Bronchus fibroblast of lung (primary cell): ENCODE results near the gene IFI6.

DNA sequence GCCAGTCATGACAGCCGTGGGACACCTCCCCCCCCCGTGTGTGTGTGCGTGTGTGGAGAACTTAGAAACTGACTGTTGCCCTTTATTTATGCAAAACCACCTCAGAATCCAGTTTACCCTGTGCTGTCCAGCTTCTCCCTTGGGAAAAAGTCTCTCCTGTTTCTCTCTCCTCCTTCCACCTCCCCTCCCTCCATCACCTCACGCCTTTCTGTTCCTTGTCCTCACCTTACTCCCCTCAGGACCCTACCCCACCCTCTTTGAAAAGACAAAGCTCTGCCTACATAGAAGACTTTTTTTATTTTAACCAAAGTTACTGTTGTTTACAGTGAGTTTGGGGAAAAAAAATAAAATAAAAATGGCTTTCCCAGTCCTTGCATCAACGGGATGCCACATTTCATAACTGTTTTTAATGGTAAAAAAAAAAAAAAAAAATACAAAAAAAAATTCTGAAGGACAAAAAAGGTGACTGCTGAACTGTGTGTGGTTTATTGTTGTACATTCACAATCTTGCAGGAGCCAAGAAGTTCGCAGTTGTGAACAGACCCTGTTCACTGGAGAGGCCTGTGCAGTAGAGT lies 6.9 kb upstream of the PIGV start:
- RAMPAGE, long total RNA, result no peak

DNA sequence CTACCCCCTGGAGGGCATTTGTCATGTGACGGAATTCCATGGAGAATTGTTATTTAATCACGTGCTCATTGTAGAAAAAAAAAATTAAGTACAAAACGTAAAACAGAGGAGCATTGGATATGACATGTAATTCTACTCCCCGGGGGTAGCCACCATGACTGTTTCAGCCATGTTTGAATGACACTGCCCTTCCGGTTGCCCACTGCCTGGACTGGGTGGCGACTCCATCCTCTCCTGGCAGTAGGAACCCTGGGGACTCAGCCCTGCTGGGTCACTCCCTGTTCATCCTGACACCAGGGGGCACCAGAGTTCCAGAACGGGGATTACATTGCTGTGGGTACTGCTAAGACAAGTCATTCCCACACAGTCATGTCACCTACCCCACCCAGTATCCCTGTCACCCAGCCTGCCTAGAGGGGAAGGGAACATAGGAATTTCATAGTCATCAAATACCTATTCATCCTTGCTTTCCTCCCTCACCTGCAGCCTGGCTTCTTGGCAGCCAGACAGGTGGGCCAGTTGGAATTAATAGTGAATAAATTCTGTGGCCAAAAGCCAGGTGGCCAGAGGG lies 9.9 kb upstream of the SFN start:
- RAMPAGE, long total RNA, result no peak

DNA sequence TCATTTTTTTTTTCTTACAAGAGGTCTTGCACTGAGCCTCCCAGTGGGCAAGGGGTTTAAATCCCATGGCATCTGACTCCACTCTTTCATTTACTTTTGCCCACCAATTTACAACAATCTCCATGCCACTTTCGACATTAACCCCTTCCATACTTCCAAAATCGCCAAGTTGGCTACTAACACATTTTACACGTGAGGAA lies 894 bp downstream of the GPN2 start:
- RAMPAGE, long total RNA, result no peak

DNA sequence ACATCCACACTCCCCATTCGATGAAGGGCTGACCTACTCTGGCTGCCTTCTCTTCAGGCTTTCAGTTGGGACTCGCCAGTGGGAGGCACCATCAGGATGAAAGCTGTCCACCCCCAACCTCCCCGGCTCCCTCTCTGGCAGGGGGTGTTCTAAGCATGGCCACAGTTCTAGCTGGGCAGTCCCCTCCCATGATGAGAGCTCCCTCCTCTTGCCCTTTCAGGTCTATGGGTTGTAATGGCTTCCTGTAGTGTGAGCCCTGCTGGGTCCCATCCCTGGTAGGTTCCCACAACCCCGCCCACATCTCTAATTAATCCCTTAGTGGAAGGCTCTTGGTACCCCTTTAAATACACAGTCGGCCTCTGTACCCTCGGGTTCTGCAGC lies 59.1 kb downstream of the SLC9A1 start:
- RAMPAGE, long total RNA, result no peak

- RAMPAGE, long total RNA, result no peak
These were observed 45.2 kb downstream of the SLC9A1 start for GRCh38 chr1:27109662-27110243.

DNA sequence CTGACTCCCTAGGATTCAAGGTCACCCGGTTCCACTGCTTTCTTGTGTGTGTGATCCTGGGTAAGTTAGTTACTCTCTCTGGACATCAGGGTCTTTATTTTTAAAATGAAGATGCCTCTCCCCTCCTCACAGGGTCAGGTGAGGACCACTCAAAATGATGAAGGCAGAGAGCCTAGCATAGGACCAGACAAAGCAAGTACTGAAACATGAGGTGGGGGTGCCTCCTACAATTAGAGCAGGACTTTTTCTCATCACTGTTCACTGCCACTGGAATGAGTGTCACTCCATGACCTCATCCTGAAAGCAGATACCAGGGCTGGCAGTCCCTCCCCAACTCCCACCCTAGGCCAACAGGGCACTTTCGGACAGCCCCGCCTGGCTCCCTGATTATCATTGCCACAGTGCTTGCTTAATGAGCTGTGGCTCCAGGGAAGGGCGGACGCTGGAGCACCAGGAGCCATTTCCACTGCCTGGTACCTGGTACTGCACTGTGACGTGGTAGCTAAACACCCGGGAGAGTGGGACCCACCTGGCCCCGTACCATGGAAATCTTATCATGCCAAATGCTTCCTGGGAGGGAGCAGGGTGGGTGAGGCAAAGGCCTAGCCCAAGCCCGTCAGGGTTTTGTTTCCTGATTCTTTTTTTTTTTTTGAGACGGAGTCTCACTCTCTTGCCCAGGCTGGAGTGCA lies 22.3 kb downstream of the SLC9A1 start:
- RAMPAGE, long total RNA, result no peak

DNA sequence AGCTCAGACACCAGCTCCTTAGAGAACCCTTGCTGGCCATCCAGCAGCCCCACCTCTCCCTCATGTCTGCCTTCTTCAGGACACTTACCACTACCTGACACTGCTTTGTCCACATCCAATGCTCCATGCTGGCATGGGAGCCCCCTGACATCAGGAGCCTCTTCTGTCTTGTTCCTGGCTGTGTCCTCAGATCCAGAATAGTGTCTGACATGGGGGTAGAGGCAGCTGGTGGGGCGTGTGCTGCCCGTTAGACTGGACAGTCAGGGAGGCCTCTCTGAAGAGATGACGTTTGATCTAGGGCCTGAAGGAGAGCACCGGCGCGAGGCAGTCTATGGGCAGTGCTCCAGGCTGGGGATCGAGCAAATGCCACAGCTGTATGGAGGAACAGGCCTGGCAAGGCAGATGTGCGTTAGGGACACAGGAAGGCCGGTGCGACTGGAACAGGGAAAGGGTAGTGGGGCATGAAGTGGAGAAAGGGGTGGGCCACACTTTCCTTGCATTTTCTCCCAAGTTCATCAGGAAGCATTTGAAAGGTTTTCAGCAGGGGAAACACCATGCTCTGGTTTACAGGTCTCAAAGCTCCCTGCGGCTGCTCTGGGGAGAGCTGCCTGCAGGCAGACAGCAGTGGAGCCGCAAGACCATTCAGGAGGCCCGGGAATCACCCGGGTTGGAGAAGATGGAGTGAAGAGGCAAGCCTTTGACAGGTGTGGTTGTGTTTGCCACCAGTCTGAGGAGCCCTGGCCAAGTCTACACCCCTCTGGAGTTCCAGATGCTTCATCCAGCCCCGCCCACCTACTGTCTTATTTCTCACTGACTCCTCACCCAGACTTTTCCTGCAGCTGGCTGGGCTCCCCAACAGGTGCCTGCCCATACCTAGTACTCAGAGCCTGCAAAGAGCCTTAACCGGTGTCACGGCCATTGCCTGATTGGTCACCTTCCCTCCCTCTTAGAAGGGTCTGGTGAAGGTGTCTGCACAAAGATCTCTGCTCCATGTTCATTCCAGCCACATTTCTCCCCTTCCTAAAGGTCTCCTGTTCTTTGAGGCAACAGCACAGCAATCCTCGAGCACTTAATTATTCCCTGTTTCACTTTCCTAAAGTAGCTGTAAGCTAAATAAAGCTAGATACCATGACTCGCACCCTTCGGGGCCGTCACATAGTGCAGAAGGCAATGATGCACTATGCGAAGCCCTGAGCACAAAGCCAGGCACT lies 16.2 kb downstream of the SLC9A1 start:
- RAMPAGE, long total RNA, result no peak

GRCh38 chr1:27397029-27397541 lies 4.7 kb downstream of the GPR3 start:
- RAMPAGE, long total RNA, result no peak

- RAMPAGE, long total RNA, result no peak
These were observed 10.8 kb downstream of the GPR3 start for GRCh38 chr1:27402837-27403911.

GRCh38 chr1:27418184-27419265 lies 26.1 kb downstream of the GPR3 start:
- RAMPAGE, long total RNA, result no peak

- RAMPAGE, long total RNA, result no peak
These were observed 31.6 kb upstream of the WASF2 start for GRCh38 chr1:27521344-27522140.

GRCh38 chr1:27554168-27554701 lies 49.7 kb downstream of the AHDC1 start:
- RAMPAGE, long total RNA, result no peak

DNA sequence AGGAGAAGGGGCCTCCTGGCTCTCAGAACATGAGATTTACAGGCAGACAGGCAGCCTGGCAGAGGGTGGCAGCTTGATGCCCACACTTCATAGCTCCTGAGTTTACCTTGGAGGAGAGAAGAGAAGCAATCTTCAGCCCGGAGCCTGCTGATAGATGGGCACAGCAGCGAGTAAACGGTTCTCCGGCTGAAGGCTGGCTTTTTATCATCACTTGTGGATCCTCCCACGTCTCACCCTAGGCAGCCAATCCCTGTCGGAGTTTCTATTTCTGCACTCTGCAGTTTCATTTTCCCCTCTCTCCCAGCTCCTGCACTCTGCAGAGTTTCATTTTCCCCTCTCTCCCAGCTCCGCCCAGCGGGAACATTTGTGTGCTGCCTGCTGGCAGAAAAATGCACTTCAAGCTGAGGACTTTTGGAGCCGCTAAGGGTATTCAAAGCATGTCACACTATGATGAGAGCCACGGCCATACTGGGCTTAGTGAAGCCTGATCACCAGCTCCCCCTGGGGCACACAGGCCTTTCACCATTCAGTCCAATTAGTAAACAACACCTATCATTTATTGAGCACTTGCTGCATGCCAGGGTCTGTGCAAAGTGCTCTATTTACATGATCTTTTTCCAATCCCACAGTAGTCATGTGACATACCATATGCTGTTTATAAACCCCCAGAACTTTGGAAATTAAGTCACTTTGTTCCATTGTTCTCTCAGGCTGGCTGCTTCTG lies at the start of gene IFI6:
Gene IFI6, minus strand, starts transcription at position 176 of the 724 bp plus-strand sequence.
- RAMPAGE, long total RNA, result start-site peak on the minus strand centred at position 174 of the sequence, 12 bp wide, 59 and 39 reads in 2 replicates

GRCh38 chr1:27785660-27786558 lies 12.9 kb downstream of the STX12 start:
- RAMPAGE, long total RNA, result no peak

GRCh38 chr1:27891164-27892292 lies 19.2 kb downstream of the THEMIS2 start:
- RAMPAGE, long total RNA, result no peak

DNA sequence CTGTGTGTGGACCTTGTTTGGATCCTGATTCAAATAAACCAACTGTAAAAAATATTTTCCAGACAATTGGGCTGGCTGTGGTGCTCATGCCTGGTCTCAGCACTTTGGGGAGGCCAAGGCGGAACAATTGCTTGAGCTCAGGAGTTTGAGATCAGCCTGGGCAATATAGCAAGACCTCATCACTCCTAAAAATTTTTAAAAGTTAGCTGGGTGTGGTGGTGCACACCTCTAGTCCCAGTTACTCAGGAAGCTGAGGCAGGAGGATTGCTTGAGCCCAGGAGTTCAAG lies 16.7 kb downstream of the PTAFR start:
- RAMPAGE, long total RNA, result no peak

- RAMPAGE, long total RNA, result no peak
These were observed 17.2 kb upstream of the PTAFR start for GRCh38 chr1:28193455-28194333.

DNA sequence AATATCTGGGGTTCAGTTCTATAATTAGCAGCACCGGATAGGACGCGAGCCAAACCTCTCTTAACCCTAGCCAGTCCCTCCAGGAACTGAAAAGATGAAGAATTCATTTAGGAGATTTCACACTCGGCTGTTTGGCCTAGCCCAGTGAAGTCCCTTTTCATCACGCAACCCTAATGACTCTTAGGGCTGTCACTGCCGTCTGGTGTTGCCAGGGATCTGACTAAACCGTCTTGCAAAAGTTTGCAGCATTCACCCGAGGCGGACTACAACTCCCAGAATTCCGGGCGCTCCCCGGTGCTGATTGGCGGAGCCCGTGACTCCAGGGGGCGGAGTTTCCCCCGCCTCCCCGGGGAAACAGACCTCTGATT lies 267 bp upstream of the SESN2 start:
- RAMPAGE, long total RNA, result no peak

DNA sequence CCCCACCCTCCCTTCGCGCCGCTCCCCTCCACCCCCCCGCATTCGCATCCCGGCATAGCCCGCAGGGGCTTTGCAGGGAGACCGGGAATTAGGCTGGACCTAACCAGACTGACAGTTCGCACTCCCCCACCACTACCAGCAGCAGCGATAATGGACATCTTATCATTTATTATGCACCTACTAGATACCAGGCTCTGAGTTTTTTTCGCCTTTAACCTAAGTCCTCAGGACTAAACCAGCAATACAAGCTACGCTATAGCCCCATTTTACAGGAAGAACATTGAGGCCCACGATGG lies 1.3 kb downstream of the SESN2 start:
- RAMPAGE, long total RNA, result no peak

DNA sequence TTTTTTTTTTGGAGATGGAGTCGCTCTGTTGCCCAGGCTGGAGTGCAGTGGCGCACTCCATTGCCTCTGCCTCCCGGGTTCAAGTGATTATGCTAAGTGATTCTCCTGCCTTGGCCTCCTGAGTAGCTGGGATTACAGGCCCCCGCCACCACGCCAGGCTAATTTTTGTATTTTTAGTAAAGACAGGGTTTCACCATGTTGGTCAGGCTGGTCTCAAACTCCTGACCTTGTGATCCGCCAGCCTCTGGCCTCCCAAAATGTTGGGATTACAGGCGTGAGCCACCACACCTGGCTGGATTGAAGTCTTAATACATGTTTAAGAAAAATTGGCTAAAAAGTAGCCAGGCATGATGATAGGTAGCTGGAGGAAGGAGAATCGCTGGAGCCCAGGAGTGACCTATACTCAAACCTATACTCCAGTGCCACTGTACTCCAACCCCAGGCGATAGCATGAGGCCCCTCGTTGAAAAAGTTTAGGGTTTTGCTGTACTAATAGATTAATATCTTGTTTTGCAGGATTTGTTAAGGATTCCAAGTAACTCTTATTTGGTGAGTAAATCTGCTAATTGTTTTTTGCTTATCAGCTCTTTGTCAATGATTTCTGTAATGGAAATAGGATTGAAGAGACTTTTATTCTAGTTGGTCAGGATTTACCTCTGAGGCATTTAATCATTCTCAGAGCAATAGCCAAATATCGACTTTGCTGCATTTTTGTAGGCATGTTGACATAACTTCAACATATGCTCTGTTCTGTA lies 1.9 kb downstream of the RCC1 start:
- RAMPAGE, long total RNA, result no peak